Kidney epithelial cell (primary cell): Measurements from ENCODE around the genes HBA1, WDR90 and METRN.

DNA sequence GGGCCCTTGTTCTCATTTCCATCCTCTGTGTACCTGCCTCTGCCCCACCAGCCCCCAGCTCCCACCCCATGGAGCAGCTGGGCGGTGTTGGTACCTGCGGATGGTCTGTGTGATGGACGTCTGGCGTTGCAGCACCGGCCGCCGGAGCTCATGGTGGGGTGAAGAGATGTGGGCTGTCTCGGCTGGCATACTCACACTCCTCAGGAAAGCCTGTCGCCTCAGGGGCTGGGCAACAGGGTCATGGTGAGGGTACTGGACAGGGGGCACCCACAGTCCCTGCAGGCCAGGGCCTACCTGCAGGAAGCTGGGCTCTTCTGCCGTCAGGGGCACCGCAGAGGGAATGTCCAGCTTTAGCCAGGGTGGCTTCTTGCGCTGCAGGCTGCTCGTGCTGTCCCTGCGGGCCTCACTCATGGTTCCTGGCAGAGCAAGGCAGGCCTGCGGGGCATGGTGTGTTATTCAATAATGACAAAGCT is 7.8 kb downstream of the RHBDF1 start:
- RAMPAGE, long total RNA = no peak
- RRBS = no CpG with 5 or more reads among the region's 15 CpGs

DNA sequence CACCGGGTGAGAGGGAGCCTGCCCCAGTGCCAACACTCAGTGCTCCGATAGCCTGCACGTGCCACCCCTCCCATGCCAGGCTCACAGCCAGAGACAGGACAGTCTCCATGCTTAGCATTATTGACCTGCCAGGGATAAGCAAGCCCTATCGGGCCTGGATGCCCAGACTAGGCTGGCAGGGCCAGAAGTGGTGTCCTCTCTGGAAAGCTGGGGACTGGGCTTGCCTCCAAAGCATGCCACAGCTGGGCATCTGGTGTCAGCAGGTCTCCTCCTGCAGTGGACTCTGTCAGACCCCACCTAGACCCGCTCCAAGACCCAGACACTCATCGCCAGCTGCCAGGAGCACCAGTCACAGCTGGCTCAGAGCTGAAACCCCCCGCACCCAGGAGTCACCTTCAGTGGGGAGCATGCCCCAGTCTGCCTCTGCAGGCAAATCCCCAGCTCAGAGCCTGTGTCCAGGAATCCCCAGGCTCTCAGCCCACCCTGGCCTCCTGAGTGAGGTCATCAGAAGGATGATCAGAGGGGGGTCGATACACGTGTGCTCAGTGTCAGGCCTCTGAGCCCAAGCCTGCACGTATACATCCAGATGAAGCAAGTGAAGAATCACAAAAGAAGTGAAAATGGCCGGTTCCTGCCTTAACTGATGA is 1.8 kb upstream of the RHBDF1 start:
- RAMPAGE, long total RNA = no peak
- RRBS = no CpG with 5 or more reads among the region's 11 CpGs

GRCh38 chr16:176403-176702 is at the start of gene HBA1:
Gene HBA1, plus strand, starts transcription at chr16:176680.
- RAMPAGE, long total RNA = no peak
- RRBS = no CpG with 5 or more reads among the region's 41 CpGs

- RAMPAGE, long total RNA = no peak
- RRBS = 91% methylated on average over 5 of the region's 33 CpGs
These were observed 1.4 kb upstream of the MRPL28 start for GRCh38 chr16:371567-372389.

DNA sequence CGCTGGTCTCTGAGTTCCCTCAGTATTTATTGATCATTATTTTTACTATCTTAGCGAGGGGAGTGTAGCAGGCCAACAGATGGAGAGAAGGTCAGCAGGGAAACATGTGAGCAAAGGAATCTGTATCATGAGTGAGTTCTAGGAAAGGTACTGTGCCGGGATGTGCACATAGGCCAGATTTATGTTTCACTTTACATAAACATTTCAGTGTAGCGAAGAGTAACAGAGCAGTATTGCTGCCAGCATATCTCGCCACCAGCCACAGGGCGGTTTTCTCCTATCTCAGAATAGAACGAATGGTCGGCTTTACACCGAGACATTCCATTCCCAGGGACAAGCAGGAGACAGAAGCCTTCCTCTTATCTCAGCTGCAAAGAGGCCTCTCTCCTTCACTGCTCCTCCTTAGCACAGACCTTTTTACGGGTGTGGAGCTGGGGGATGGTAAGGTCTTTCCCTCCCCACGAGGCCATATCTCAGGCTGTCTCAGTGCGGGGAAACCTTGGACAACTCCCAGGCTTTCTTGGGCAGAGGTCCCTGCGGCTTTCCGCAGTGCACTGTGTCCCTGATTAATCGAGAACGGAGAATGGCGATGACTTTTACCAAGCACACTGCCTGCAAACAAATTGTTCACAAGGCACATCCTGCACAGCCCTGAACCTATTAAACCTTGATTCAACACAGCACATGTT is 6.3 kb upstream of the PGAP6 start:
- RAMPAGE, long total RNA = no peak
- RRBS = no CpG with 5 or more reads among the region's 17 CpGs

GRCh38 chr16:456893-457687 is 31.6 kb downstream of the RAB11FIP3 start:
- RAMPAGE, long total RNA = no peak
- RRBS = no CpG with 5 or more reads among the region's 11 CpGs

GRCh38 chr16:471294-471961 is 46.0 kb downstream of the RAB11FIP3 start:
- RAMPAGE, long total RNA = no peak
- RRBS = 8% methylated on average over 2 of the region's 26 CpGs

GRCh38 chr16:497329-497693 is 30.2 kb upstream of the CAPN15 start:
- RAMPAGE, long total RNA = no peak
- RRBS = 96% methylated on average over 7 of the region's 12 CpGs

GRCh38 chr16:519556-519999 is 7.9 kb upstream of the CAPN15 start:
- RAMPAGE, long total RNA = no peak
- RRBS = no CpG with 5 or more reads among the region's 19 CpGs

GRCh38 chr16:528084-528677 is 669 bp downstream of the CAPN15 start:
- RAMPAGE, long total RNA = no peak
- RRBS = 2% methylated on average over 18 of the region's 48 CpGs

GRCh38 chr16:534245-535021 is 6.9 kb downstream of the CAPN15 start:
- RAMPAGE, long total RNA = no peak
- RRBS = 72% methylated on average over 1 of the region's 29 CpGs

DNA sequence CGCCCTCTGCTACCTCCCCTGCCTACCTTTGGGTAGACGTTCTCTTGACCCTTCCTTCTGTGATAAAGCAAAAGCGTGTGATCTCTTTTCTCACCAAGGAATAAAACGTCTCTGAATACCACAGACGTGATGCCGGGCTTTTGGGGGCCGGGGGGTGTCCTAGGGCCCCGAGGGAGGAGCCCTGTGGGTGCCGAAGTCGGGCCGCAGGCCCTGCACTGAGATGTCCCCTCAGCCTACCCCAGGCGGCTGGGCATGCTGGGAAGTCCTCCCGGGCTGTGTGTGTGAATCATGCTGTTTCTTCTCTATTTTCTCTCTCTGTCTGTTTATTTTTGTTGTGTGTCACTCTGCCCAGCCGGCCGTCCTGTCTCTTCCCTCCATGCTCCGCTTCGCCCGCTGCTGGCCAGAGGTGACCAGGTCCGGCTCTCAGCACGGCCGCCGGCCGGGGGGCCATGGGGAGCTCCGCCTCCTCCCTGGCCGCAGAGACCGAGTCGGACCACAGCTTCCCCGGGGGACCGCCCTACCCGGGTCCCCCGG is 12.3 kb downstream of the CAPN15 start:
- RAMPAGE, long total RNA = no peak
- RRBS = 47% methylated on average over 10 of the region's 31 CpGs

DNA sequence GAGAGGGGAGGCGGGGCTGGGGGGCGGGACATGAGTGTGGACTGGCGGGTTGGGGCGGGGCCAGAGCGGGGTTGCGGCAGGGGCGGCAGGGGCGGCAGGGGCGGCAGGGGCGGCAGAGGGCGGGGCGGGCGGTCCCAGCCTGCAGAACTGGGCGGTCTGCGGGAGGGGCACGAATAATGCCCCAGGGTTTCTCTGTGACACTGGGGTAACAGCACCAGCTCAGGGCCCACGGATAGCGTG is 1.0 kb upstream of the METTL26 start:
- RAMPAGE, long total RNA = no peak
- RRBS = no CpG with 5 or more reads among the region's 18 CpGs

- RAMPAGE, long total RNA = no peak
- RRBS = 75% methylated on average over 6 of the region's 27 CpGs
These were observed 1.9 kb upstream of the WDR90 start for GRCh38 chr16:647053-647972.

- RAMPAGE, long total RNA = no peak
- RRBS = 1% methylated on average over 9 of the region's 55 CpGs
These were observed at the start of gene WDR90 for GRCh38 chr16:649100-649506. Gene WDR90, plus strand, starts transcription at chr16:649365.

DNA sequence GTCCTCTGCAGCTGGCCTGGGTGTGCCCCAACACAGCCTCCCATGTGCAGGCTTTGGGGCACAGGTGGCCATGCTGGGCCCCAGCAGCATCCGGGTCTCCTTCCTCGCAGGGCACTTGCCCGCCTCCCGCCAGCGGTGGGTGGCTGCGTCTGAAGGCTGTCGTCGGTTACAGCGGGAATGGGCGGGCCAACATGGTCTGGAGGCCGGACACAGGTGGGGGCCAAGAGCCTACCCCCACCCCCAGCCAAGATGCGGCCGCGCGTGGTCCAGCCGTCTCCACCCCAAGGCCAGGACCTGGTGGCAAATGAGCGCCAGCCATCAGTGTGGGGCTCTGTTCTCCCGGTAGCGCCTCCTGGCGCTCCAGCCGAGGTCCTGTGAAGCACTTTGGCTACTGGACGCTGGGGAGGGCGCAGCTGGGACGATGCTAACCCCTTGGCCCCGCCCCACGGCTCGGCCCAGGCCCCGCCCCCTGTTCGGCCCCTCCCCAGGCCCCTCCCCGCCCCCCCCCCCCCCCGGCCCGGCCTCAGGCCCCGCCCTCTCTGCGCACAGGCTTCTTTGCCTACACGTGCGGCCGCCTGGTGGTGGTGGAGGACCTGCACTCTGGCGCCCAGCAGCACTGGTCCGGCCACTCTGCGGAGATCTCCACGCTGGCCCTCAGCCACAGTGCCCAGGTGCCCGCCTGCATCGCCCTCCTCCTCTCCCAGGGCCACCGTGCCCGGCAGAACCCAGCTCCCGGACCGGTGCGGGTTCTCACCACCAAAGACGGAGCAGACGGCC is 7.2 kb upstream of the RHOT2 start:
- RAMPAGE, long total RNA = no peak
- RRBS = 20% methylated on average over 6 of the region's 50 CpGs

- RAMPAGE, long total RNA = no peak
- RRBS = no CpG with 5 or more reads among the region's 7 CpGs
These were observed 1.5 kb upstream of the STUB1 start for GRCh38 chr16:678765-679123.

DNA sequence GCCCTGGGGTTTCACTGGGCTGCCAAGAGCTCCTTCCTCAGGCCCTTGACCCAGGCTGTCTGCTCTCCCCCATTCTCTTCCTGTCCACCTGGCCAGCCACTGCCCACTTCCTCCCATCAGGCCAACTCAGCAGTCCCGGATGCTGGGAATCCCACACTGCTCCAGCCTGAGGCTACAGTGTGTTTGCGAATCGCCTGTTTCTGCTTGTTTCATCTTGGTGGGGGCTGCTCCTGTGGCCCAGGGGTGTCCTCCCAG is 865 bp upstream of the METRN start:
- RAMPAGE, long total RNA = no peak
- RRBS = no CpG with 5 or more reads among the region's 3 CpGs

- RAMPAGE, long total RNA = no peak
- RRBS = 2% methylated on average over 31 of the region's 91 CpGs
These were observed at the start of gene METRN for GRCh38 chr16:714465-715292. Gene METRN, plus strand, starts transcription at chr16:715118.

DNA sequence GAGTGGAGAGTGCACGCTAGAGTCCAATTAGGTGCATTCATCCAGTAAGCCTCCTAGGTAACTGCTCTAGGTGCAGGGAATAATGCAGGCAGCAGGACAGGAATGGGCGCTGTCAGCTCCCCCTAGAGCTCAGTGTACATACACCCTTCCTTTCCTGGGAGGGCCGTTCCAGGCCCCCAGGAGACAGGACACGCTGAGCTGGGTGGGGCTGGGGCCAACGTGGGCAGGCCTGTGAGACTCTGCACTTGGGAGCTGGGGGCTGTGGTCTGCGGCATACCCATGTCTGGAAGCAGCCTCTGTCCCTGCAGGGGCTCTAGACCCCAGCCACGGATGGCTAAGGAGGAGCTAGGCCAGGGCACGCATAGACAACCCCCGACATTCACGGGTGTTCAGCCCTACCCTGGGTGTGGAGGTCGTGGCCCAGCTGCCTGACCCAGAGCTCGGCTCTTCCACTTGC is 1.1 kb upstream of the ANTKMT start:
- RAMPAGE, long total RNA = no peak
- RRBS = no CpG with 5 or more reads among the region's 12 CpGs